LNCaP clone FGC (cell line): ENCODE measurements around a stretch of chr15.

DNA sequence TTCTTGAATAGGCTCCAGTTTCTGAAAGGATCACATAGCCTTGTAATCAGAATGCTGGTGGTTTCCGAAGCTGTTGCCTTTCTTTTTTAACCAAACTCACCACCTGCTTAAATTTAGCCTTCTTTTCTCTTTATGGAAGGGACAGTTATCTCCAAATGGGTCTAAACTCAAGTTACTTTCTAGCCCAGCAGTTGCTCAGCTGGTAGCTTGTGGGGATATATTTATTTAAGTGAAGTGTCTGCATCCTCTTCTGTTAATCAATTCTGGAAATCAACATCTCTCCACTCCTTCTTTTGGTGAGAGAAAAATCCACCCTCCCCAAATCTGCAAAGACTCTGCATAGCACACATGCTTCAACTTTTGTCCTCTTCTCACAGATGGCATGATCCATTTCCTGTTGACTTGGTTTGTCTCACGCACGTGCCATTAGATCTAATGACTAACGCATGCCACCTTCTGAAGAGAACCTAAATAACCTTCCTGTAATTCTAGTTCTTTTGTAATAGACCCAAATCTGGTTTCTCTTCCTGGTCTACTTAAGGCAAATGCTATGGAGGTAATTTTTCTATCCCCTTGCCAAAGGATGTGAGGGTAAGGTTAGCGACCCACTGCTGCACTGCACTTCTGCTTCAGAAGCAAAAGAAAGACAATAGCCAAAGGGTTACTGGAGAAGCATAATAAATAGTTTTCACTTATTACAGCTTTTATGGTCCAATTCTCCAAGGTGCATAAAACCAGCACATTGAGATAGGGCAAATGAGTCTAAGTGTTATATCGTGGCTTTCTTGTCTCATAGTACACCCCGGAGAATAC, 51.0 kb upstream of the ATOSA start:
- RRBS, 2 experiments = no CpG with 5 or more reads among the region's 7 CpGs

DNA sequence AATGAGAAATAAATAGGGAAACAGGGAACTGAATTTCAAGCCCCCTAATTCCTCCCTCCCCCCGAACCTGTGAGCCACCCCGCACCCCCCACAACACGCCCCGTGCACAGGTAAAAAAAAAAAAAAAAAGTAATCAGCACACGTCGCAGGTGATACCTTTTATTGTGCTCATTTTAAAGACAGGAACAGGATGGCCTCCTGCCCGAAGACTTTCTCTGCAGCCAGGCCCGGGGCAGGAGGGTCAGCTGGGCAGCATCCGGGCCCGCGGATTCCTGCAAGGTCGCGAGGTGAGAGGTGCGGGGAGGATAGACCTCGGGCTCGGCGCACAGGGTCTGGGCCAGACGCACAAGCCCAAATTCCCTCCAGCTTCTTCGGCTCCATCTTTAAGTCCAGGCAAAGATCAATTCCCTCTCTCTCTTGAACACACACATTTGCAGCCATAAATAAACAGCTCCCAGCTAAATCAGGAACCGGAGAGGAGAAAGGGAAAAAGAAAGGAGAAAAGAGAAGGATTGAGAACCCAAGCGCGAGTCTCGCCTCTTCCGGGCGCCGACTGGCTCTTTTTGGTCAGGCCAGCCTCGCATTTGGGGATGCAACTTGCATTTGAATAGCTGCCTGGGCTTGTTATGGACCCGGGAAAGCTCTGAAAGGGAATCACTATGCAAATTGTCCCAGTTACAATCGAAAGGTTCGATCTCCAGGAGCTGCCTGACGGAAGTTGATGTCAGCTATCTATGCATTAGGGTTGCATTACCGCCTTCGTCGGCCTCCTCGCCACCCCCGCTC, 14.4 kb upstream of the ONECUT1 start:
- RRBS, 2 experiments = 83 to 84% methylated on average over 8 of the region's 36 CpGs

DNA sequence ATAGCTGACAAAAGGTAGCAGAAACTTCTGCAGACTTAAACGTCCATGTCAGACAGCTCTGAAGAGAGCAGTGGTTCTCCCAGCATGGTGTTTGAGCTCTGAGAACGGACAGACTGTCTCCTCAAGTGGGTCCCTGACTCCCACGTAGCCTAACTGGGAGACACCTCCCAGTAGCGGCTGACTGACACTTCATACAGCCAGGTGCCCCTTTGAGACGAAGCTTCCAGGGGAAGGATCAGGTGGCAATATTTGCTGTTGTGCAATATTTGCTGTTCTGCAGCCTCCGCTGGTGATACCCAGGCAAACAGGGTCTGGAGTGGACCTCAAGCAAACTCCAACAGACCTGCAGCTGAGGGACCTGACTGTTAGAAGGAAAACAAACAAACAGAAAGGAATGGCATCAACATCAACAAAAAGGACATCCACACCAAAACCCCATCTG, 34.4 kb upstream of the ONECUT1 start:
- RRBS, 2 experiments = no CpG with 5 or more reads among the region's 6 CpGs

GRCh38 chr15:52975444-52975945, 185.4 kb upstream of the ONECUT1 start:
- RRBS, 2 experiments = no CpG with 5 or more reads among the region's 2 CpGs

GRCh38 chr15:53032771-53033252, 242.7 kb upstream of the ONECUT1 start:
- RRBS, 2 experiments = no CpG with 5 or more reads among the region's 5 CpGs

- RRBS, 2 experiments = no CpG with 5 or more reads among the region's 3 CpGs
These were observed 312.5 kb downstream of the WDR72 start for GRCh38 chr15:53446845-53447507.

- RRBS, 2 experiments = no CpG with 5 or more reads among the region's 2 CpGs
These were observed 73.7 kb upstream of the WDR72 start for GRCh38 chr15:53833255-53833477.

- RRBS, 2 experiments = no CpG with 5 or more reads among the region's 1 CpG
These were observed 17.5 kb downstream of the RSL24D1 start for GRCh38 chr15:55179017-55179935.

DNA sequence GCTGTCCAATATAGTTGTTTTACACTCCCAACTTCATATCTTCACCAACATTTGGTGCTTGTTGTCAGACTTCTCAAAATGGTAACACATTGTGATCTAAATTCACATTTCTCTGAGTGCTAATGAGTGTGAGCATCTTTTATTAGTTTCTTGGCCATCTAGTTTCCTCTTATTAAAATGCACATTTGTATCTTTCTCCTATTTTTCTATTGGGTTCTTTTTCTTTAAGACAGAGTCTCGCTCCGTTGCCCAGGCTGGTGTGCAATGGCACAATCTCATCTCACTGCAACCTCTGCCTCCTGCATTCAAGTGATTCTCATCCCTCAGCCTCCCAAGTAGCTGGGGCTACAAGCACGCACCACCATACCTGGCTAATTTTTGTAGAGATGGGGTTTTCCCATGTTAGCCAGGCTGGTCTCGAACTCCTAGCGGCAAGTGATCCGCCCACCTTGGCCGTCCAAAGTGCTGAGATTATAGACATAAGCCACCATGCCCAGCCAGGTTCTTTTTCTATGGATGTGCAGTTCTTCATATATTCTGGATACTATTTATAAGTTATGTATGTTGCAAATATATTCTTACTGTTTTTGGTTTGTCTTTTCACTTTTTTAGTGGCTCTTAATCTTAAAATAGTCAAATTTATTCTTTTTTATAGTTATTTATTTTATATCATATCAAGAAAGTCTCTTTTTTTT, 30.8 kb downstream of the RAB27A start:
- RRBS, 2 experiments = no CpG with 5 or more reads among the region's 7 CpGs

DNA sequence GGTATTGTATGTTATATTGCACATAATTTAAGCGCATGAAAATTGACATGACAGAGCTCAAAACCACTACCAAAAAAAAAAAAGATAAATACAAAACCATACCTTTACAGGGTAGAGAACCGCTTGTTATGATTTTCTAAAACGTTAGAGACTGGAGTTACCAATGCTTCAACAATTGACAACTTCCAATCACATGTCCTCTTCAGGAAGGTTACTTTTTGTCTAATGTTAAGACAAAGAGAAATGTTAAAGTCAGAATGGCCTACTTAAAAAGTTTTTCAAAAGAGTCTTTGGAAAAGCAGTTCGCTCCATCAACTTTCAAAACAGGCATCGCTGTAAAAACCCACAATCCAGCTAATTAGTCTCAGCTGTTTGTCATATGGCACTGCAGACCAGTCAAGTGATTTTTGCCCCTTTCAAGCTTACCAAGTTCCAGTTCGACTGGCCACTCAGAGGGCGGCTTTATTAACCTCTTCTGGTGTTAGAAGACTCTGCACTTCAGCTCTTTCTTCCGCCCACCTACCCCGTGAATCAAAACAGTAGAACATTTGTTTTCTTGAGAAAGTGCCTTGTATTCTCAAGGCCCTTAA, 19.5 kb downstream of the RAB27A start:
- RRBS, 2 experiments = no CpG with 5 or more reads among the region's 9 CpGs

GRCh38 chr15:55407391-55407802, 762 bp downstream of the CCPG1 start:
- RRBS, 2 experiments = 8 to 10% methylated on average over 1 of the region's 10 CpGs

DNA sequence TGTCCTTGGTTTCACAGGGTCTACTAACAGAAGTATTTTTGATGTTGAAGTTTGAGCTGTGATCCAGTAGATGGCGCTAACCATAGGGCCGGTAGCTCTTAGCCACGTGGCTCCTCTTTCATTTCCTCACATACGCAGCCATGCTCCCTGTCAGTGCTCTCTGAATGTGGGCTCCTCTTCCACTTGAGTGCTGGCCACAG, 18.4 kb upstream of the DNAAF4 start:
- RRBS, 2 experiments = no CpG with 5 or more reads among the region's 4 CpGs

DNA sequence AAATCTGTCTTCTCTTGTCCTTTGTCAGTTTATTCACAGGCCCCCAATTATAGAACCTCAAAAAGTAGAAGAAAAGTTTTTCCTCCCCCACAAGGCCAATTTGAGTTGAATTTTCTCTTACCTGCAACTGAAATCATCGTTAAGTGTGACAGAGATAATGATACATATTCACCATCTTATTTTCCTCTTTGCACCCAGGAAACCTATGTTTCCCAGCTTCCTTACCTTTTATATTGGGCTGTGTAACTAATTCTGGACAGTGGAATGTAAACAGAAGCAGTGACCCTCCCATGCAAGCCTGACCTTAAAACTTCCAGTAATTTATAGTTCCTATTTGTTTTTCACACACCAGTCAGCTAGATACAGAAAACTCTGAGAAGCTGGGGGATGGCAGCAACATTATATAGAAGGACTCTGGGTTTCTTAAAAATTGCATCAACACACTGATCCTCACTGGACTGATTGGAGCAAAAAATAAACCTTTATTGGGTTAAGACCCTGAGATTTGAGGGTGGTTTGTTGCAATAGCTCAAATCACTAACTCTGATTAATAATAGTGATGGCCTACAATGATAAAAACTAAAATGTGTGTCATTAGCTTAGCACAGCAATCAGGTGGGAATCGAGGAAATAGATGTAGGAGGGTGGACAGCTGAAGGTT, 4.5 kb upstream of the ZNF280D start:
- RRBS, 2 experiments = no CpG with 5 or more reads among the region's 2 CpGs

DNA sequence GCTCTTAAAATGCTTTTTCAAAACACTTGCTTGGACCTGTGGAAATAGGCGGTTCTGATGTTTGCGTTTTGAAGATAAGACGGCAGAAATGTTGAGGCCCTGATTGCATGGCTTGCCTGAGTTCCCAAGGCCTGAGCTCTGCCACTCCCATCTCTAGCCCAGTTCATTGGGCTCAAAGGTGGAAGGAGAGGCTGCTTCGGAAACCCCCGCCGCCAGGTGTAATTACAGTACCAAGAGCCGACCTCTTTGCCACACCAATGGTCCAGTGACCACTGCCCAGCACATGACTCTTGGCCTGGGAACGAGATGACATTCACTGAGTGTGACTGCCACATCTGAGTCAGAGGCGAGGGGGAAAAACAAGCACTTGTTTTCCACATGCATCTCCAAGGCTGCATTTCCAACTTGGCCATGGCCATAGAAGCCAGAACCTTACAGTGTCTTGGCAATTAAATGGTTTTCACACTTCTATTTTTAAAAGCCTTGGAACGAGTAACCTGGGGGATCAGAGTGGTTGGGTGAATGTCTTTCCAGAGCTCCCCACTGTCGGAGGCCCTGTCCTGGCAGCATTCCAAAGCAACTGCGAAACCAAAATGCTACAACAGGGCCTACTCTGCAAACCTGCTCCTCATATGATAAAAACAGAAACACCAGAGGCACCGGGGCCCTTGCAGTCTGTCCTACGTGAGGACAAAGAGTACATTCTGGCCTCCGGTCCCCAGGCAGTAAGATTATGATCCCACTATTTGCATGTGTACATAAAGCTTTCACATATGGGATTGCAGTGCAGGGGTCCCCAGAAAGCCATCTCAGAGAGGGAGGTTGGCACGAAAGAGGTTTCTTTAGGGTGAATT, 63.7 kb upstream of the CGNL1 start:
- RRBS, 2 experiments = 75 to 88% methylated on average over 2 of the region's 16 CpGs

- RRBS, 2 experiments = no CpG with 5 or more reads among the region's 9 CpGs
These were observed 45.6 kb upstream of the CGNL1 start for GRCh38 chr15:57330680-57331091.

DNA sequence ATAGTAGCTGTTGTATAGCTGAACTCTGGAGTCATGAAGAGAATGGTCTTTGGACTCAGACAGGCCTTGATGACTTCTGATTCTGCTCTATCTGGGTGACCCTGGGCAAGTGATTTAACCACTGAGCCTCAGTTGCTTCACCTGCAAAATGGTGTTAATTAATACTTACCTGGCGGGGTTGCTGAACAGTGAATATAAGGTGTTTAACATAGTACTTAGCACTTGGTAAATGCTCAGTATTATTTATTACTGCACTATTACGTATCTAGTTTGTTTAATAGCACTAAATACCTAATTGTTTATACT, 40.6 kb downstream of the CGNL1 start:
- RRBS, 2 experiments = no CpG with 5 or more reads among the region's 2 CpGs

- RRBS, 2 experiments = no CpG with 5 or more reads among the region's 4 CpGs
These were observed 105.9 kb upstream of the MYZAP start for GRCh38 chr15:57485688-57486381.

DNA sequence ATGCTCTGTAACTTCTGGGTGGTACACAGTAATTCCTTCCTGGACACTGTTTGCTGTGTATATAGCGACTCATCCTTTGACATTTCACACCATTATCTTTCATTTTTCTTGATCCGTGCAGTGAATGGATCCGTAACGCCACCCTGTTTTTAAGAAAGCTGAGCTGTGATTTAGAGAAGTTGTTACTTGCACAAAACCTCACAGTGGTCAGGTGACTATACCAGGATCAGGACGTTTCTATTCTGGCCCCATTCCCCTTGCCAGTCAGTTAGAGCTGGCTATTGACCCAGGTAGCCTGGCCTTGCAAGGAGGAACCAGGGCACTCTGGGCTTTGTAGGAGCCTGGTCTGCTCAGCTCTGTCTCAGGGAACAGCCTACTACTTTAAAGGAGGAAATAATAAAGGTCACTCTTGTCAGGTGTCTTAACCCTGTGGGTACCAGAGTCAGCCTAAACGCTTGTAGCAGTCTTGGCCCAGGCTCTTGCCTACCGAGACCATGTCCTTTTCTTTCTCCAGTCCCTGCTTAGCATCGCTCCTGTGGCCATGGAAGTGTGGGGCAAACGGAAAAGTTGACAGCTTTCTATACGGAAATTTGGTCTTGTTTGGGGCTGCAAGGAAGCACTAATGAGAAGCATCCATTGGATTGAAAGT, 86.4 kb upstream of the MYZAP start:
- RRBS, 2 experiments = no CpG with 5 or more reads among the region's 10 CpGs

DNA sequence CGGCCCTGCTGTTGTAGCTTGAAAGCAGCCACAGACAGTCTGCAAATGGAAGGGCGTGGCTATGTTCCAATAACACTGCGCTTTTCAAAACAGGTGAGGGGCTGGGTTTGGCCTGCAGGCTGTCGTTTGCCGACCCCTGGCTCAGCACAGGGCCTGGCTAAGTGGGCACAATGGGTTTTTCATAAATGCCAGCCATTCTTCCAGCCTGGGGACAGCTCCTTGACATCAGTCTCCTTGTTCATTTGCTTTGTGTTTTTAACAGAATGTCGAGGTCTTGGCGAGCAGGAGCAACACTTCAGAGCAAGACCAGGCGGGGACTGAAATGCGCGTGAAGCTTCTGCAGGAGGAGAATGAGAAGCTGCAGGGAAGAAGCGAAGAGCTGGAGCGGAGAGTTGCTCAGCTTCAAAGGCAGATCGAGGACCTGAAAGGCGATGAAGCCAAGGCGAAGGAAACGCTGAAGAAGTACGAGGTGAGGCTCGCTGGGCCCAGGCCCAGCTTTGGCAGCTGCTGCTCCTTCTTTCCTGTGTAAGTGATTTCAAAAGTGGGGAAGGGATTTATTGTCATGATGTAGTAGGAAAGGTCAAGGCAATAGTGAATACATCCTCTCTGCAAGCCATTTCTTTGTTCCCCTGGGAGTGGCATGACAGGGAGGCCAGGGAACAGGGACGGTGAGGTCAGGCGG, 75.0 kb upstream of the MYZAP start:
- RRBS, 2 experiments = no CpG with 5 or more reads among the region's 20 CpGs